Camera-type eye (tissue), 1 donor: ENCODE measurements around a stretch of chr11.

DNA sequence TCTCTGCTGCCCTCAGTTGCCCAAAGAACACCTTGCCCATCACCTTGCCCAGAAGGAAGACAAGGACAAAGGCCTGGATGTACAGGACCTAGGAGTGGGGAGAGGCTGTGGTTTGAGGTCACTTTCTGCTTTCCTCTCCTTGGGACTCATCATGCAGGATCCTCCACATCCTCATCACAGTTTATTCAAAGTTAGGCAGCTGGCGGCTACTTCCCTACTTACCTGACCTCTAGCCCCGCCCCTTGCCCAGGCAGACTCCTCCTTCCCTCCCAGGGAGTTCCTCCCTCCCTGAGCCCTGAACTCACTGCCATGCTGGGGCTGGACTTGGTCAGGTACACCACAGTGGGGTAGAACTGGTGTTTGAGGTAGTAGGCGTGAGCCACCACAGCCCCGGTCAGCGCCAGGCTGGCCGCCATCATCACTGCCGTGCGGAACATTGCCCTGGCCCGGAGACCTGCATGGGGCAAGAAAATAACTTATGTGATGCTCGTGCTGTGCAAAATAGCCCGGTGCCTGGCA lies 1.1 kb downstream of the SYVN1 start:
- RAMPAGE, long total RNA, result no peak

GRCh38 chr11:65169065-65169703 lies 849 bp upstream of the SPDYC start:
- RAMPAGE, long total RNA, result no peak

DNA sequence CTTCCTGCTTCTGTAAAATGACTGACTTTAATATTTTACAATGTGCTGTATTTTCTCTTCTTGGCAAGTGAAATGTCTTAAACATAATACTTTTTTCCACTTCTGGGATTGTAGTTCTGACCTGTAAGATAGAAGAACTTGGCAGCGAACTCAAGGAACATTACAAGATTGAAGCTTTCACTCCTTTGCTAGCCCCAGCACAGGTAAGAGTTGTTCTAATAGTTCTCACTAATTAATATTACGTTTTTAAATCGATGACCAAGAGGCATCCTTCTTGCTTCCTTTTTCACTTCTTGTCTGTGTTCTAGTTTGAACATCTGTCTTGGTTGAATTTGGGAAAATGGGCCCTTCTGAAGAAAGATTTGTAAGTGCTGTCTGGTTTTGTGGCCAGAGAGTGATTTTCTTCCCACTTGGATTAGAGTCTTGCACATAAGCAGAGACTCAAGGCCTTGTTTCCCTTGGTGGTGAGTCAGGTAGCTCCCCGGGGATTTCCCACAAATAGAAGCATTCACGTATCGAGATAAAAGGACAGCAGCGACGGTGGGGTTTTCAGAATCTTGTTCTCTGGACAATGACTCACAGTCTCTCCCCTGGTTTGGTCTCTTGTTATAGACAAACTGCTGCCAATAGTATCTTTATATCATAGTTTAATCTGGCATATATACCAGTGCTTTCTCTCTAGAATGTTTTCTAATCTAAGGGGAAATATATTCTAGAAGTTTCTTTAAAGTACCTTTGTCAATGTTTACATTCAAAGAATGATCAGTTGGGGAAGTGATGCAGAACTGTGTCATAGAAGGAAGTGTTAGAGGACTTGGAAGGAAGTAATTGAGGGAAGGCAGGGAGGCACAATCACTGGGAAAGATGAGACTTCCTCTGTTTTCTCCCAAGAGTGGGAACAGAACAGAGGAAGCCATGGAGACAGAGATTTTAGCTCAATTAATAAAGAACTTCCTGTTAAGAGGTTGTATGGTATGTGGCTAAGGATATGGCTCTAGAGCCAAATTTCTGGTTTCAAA lies 18.0 kb downstream of the POLA2 start:
- RAMPAGE, long total RNA, result no peak

GRCh38 chr11:65290492-65291405 lies 23.9 kb upstream of the CDC42EP2 start:
- RAMPAGE, long total RNA, result no peak

- RAMPAGE, long total RNA, result no peak
Measured at GRCh38 chr11:65301617-65302540, 12.8 kb upstream of the CDC42EP2 start.

- RAMPAGE, long total RNA, result no peak
Measured at GRCh38 chr11:65386898-65387185, 405 bp downstream of the FRMD8 start.

GRCh38 chr11:65390715-65391101 lies 4.3 kb downstream of the FRMD8 start:
- RAMPAGE, long total RNA, result no peak

DNA sequence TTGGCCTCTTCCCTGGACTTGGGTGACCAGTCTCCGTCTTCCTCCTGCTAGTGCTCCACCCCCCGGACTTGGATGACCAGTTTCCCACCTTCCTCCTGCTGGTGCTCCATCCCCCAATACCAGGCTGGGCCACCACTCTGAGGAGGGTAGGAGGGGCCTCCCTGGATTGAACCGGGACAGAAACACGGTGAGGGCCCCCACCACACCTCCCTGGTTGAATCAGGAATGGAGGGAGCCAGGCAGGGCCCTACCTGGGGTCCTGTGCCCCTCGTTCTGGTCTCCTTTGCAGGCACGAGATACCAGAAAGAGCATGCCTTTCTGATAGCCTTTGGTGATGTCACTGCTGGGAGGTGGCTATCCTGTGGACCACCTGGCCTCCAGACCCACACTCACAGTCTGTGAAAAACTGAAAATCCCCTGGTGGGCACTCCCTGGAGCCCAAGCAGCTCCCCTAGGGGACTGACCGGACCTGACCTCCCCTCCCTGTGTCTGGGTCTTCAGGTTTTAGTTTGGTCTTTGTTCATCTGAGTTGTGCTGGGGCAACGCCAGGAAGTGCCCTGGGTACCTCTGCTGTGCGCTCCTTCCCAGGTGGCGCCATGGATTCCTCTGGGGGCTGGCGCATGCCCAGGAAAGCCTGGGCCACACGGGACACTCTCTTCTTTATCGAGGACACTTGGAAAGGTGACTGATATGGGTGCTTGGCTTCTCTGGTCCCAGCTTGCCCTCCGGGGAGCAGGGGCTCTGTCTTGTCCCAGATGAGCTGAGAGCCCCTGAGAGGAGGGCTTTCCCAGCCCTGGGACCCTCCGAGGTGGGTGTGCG lies 25.6 kb downstream of the FRMD8 start:
- RAMPAGE, long total RNA, result no peak

- RAMPAGE, long total RNA, result no peak
Measured at GRCh38 chr11:65416787-65417684, 30.6 kb downstream of the FRMD8 start.

- RAMPAGE, long total RNA, result start-site peak on the plus strand at chr11:65422797-65422840, 194 reads; start-site peak on the plus strand at chr11:65422995-65423001, 24 reads
Measured at GRCh38 chr11:65422779-65423521, 36.5 kb downstream of the FRMD8 start.

DNA sequence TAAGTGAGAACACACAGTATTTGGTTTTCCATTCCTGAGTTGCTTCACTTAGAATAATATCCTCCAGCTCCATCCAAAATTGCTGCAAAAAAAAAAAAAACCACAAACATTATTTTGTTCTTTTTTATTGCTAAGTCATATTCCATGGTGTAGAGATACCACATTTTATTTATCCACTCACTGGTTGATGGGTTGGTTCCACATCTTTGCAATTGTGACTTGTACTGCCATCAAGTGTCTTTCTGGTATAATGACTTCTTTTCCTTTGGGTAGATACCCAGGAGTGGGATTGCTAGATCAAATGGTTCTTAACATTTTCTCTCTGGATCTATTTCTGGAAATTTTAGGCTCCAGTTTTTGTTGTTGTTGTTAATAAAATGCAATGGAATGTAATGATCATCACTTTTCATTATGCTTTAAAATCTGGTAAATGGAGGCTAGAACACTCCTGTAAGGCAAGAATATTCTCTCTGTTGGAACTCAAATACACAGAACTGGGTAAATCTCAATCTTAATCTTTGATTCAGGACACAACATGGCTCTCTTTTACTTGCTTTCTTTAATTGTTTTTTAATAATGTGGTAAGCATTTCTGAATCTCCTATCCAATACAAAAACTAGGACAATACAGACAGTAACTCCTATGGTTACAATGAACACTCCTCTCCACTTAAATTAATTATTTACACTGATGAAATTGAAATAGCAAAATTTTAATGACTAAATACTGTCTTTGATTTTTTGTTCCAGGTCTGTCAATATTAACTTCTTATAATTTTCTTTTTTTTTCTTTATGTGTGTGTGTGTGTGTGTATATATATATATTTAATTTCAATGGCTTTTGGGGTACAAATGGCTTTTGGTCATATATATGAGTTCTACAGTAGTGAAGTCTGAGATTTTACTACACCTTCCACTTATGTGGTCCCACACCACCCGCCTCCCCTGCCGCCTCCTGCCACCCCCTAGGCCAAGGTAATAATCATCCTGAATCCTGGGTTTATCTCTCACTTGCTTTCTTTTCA lies 46.8 kb downstream of the FRMD8 start:
- RAMPAGE, long total RNA, result no peak

DNA sequence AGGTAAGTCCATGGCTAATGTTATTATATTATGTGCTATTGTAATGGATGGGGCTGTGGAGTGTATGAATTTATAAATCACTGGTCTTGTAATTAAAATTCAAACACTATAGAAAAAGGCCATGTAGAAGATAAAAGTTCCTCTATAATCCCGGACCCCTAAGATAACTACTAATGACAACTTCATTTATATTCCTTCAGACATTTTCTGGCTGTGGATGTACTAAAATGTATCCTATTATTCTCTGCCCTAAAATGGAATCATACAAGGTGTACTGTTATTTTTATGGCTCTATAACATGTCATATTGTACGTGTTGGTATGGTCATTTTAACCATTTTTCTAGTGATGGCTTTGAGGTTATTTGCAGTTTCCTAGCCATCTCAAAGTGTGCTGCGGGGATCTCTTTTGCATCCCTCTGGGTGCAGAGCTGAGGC lies 48.7 kb downstream of the FRMD8 start:
- RAMPAGE, long total RNA, result no peak

DNA sequence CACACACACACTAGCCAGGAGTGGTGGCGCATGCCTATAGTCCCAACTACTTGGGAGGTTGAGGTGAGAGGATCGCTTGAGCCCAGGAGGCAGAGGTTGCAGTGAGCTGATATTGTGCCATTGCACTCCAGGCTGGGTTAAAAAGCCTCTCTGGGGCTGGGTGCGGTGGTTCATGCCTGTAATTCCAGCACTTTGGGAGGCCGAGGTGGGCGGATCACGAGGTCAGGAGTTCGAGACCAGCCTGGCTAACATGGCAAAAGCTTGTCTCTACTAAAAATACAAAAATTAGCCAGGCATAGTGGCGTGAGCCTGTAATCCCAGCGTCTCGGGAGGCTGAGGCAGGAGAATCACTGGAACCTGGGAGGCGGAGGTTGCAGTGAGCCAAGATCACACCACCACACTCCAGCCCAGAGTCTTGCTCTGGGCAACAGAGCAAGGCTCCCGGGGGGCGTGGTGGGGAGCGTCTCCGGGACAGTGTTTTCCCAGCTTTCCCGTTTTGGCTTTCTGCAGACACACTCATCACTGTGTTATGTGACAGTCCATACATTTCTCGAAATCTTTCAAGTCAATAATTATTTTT lies 67.7 kb downstream of the FRMD8 start:
- RAMPAGE, long total RNA, result no peak

DNA sequence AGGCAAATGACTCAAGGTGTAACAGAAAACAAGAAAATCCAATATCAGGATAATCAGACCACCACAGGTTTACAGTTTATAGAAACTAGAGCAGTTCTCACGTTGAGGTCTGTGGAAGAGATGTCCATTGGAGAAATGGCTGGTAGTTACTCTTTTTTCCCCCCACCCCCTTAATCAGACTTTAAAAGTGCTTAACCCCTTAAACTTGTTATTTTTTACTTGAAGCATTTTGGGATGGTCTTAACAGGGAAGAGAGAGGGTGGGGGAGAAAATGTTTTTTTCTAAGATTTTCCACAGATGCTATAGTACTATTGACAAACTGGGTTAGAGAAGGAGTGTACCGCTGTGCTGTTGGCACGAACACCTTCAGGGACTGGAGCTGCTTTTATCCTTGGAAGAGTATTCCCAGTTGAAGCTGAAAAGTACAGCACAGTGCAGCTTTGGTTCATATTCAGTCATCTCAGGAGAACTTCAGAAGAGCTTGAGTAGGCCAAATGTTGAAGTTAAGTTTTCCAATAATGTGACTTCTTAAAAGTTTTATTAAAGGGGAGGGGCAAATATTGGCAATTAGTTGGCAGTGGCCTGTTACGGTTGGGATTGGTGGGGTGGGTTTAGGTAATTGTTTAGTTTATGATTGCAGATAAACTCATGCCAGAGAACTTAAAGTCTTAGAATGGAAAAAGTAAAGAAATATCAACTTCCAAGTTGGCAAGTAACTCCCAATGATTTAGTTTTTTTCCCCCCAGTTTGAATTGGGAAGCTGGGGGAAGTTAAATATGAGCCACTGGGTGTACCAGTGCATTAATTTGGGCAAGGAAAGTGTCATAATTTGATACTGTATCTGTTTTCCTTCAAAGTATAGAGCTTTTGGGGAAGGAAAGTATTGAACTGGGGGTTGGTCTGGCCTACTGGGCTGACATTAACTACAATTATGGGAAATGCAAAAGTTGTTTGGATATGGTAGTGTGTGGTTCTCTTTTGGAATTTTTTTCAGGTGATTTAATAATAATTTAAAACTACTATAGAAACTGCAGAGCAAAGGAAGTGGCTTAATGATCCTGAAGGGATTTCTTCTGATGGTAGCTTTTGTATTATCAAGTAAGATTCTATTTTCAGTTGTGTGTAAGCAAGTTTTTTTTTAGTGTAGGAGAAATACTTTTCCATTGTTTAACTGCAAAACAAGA lies 23.2 kb upstream of the SCYL1 start:
- RAMPAGE, long total RNA, result no peak

DNA sequence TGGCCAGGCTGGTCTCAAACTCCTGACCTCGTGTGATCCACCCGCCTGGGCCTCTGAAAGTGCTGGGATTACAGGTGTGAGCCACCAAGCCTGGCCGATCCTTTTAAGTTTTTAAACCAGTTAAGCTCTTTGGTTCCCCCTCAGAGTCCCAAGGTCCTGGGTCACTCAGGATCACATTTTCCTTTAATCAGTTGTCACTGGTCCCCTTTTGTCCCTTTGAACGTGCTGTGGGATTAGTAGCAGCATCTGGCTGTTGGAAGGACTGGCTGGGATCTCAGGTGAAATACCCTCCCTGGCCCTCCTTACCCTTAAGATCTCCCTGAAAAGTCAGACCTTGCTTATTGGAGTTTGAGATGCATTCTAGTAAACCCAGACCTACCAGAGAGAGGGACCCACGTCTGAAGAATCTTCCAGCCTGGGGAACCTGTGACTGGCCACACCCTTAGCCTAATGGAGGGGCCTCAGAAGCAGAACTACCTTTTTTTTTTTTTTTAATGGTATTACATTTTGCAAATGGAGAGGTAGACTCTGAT lies 17.8 kb upstream of the SCYL1 start:
- RAMPAGE, long total RNA, result no peak

GRCh38 chr11:65525264-65526143 lies 621 bp downstream of the SCYL1 start:
- RAMPAGE, long total RNA, result no peak

- RAMPAGE, long total RNA, result no peak
Measured at GRCh38 chr11:65526163-65526522, 1.3 kb downstream of the SCYL1 start.

GRCh38 chr11:65544803-65545290 lies 13.3 kb downstream of the LTBP3 start:
- RAMPAGE, long total RNA, result no peak

- RAMPAGE, long total RNA, result no peak
Measured at GRCh38 chr11:65557241-65558055, 711 bp downstream of the LTBP3 start.

DNA sequence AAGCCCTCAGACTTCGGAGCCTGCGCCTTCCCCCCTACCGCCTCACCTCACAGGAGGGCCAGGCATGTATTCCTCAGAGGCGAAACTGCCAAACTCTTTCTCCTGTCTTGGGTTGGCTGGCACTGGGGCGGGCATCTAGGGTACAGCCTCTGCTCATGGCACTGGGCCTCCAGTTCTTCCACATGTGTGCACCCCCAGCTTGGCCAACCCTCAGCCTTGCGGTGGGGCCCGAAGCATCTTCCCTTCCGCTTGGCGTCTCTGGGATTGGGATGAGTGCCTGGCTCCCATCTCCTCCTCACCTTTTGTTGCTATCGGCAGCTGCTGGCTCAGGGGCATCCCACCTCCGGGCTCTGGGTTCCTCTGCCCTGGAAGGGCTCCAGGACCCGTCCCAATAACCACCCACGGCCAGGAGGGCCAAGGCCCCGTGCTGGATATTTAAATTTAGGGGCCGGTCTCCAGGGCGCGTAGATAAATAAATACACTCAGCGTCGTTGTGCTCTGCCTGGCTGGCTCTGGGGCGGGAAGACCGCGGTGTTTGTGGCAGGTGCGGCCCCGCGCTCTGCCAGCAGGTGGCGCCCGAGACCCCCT lies 1.5 kb downstream of the FAM89B start:
- RAMPAGE, long total RNA, result no peak